Ishikawa (cell line): ENCODE measurements around the gene GATA5.

DNA sequence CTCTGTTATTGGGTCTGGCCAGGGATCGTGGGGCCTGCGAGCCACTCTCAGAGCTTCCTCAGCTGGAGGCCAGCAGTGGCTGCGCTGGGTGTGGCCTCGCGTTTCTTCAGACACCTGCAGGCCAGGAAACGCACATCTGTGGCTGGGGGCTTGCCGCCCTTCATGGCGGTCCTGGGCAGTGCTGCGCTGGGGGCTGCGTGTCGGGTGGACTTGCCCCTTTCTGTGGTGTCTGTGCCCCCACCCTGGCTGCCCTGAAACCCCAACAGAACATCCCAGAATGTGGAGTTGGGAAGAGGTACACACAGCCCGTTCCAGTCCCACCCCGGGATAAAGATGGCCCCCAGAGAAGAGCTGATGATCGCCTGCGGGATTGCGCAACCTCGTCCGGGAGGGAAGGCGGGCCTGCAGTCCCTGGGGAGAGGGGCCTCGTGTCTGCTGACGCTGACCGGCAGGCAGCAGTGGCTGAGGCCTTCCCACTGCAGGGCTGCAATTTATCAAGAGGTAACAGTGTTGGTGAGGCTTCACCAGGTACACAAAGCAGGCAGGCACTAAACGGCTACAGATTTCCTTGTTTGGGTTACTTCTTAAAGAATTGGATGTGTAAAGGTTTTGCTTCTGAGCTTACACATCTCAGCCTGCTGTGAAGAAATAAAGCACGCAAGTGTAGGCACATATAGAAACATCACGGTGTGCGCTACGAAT, 16.8 kb upstream of the MTG2 start:
- RRBS: 92% methylated on average over 10 of the region's 27 CpGs

DNA sequence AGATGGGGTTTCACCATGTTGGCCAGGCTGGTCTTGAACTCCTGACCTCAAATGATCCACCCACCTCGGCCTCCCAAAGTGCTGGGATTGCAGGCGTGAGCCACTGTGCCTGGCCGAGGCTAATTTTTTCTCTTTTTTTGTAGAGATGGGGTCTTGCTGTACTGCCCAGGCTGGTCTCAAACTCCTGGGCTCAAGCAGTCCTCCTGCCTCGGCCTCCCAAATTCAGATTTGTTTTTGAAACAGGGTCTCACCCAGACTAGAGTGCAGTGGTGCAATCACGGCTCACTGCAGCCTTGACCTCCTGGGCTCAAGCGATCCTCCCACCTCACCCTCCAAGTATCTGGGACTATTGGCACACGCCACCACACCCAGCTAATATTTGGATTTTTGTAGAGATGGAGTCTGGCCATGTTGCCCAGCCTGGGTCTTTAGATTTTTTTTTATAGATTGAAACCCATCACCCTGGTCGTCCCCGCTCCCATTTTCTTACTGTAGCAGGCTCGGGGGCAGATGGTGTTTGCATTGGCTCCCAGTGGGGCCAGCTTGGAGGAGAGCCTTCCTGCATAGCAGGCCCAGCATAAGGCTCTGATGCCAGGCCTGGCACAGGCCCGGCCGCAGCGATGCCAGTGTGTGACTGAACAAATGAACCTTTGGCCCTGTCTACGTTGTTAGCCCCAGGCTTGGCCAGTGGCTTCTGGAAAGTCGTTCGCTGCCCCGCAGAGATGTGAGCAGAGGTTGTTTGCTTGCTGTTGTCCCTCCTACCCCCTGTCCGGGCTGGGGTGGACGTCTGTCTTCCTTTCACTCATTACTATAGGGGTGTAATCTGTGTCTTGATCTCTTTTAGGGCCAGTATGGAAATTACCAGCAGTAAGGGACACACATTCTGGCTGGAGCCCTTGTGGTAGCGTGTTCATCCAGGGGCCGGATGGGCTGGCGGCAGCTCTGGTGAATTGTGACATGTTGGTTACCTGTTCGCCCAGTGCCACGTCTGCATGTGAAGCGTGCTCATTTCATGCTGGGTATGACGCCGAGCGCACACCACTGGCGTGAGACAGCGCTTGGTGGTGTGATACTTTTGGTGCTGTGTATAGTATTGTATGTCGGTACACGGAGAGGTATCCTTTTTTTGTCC, 4.1 kb upstream of the MTG2 start:
- RRBS: no CpG with 5 or more reads among the region's 32 CpGs

- RRBS: 40% methylated on average over 3 of the region's 17 CpGs
Observed at GRCh38 chr20:62236673-62237243, 1.6 kb upstream of the OSBPL2 start.

DNA sequence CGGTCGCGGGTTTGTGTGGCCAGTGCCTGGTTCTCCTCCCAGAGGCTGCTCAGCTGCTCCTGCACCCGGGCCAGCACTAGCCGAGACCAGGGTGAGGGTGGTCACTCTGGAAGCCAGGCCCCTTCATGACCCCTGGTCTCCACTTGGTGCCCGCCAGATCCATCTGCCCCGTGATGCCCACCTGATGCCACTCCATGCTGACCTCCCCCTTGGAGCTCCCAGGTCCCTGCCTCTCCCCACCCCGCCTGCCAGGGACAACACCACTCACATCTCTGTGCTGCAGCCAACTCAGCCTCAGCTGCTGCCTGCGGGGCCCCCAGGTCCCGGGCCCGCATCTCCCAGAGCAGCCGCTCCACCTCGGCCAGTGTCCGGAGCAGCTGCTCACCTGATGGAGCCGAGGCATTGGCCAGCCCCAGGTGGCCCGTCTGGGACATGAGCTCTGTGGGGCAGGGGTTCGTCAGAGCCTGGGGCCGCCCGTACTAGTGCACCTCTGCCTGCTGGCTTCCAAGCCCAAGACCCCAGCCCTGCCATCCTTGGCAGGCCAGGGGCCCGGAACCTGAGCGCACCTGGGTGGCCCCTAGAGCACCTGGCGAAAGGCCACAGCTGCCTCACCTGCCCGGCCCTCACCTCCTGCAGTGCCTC, 15.9 kb downstream of the ADRM1 start:
- RRBS: 77% methylated on average over 13 of the region's 23 CpGs

- RRBS: no CpG with 5 or more reads among the region's 33 CpGs
Observed at GRCh38 chr20:62396164-62396927, 9.4 kb downstream of the RPS21 start.

GRCh38 chr20:62412426-62413141, 5.5 kb upstream of the CABLES2 start:
- RRBS: no CpG with 5 or more reads among the region's 20 CpGs

DNA sequence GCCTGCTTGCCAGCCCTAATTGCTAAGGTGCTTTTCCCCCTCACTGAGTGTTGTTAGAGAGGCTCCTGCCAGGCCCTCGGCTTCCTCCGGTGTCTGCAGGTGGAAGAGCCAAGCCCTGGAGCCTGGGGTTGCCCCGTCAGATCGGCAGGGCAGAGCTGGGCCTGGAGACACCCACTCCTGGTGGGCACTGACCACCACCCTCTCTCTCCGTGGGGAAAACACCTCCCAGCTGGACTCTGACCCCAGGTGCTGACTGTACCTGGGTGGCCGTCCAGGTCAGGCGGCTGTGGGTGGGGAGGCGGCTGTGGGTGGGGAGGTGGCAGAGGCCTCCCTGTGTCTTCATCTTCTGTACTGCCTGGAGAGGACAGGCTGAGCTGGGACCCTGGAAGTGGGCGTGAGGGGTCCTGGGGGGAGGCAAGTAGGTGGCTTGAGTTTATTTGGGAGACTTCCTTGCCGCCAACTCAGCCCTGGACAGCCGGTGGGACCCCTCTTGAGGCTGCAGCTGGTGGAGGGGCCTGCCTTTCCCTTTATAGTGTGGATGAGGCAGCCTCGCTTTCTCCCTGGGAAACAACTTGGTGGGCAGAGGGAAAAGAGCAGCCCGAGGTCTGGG, 6.2 kb upstream of the CABLES2 start:
- RRBS: no CpG with 5 or more reads among the region's 13 CpGs

DNA sequence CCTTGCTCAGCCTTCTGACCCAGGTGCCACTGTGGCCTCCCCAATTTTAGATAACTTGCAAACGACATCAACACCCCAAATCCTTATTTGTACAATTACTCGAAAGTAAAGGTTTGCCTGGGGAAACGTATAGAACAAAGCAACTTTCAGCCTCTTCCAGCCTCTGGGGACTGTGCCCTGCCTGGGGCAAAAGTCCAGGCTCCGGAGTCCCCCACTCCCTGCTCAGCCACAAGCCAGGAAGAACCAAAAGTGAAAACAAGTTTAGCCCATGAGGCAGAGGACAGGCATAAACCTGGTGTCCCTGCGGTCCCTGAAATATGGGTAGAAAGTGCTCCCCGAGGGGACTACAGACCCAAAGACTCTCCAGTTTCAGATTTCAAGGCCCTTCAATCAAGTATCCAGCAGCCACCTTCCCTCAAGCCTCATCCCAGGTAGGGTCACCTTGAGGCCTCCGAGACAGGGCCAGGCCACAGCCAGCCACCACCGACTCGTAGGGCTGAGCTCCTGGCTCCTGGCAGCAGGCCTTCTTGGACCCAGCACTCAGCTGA, 3.2 kb downstream of the GATA5 start:
- RRBS: 92% methylated on average over 1 of the region's 9 CpGs

- RRBS: 2% methylated on average over 71 of the region's 98 CpGs
Observed at GRCh38 chr20:62475542-62476372, at the start of gene GATA5. Gene GATA5 (minus strand): TSS chr20:62475995.

GRCh38 chr20:62501714-62502265, 26.0 kb upstream of the GATA5 start:
- RRBS: no CpG with 5 or more reads among the region's 10 CpGs

- RRBS: no CpG with 5 or more reads among the region's 14 CpGs
Observed at GRCh38 chr20:62511352-62512070, 35.7 kb upstream of the GATA5 start.

DNA sequence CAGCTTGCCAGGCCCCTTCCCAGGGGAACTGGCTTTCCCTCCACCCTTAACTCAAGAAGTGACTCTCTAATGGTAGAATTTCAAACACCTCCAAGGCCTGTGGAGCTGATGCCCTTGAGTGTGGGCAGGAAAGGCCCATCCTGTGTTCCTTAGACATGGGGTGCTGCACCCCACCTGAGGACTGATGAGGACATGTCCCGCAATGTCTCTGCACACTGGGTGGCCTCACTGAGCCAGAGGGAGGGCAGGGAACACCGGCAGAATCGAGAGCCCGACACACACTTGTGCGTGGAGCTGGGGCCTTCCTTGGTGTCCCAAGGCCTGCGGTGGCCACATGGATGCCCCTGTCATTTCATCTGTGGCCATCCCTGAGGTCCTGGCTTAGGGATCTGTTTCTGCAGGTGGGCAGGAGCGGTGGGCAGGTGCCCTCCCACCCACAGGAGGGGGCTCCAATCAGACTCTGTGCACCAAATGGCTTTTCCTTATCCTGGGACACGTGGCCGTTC, 82.8 kb upstream of the SLCO4A1 start:
- RRBS: no CpG with 5 or more reads among the region's 9 CpGs

- RRBS: no CpG with 5 or more reads among the region's 10 CpGs
Observed at GRCh38 chr20:62570043-62570396, 72.3 kb upstream of the SLCO4A1 start.

DNA sequence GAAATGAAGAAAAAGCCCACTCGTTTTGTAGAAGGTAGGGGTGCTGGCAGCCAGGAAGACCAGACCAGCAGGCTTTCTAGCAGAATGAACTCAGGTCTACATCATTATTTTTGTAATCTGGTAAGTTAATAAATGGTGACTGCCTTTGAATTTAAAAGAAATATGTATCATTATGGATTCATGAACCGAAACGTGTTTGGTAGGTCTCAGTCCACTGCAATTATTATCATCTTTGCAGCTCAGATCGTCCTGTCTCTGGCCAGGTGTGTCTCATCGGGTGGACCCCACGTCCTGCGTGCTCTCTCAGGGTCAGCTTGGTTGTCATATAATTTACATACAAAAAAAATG, 69.0 kb upstream of the SLCO4A1 start:
- RRBS: no CpG with 5 or more reads among the region's 7 CpGs

- RRBS: no CpG with 5 or more reads among the region's 6 CpGs
Observed at GRCh38 chr20:62605994-62606459, 36.3 kb upstream of the SLCO4A1 start.

- RRBS: no CpG with 5 or more reads among the region's 22 CpGs
Observed at GRCh38 chr20:62638477-62639326, 3.6 kb upstream of the SLCO4A1 start.

DNA sequence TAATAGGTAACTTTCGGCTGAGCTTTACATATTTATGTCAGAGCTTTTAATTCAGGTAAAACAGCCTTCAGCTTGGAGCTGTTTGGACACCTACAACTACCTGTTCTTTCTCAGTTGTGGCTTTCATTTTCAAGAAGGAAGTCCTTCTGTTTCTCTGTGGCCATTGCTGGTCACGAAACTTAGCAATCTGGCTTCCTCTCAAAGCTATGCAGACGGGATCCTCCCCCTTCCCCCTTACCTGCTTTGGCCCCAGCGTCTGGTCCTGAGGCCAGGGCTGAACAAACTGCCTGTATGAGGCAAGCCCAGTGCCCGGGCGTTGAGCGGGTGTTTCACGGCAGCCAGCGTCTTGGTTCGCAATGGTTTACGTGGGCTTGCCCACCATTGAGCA, 9.3 kb downstream of the SLCO4A1 start:
- RRBS: no CpG with 5 or more reads among the region's 11 CpGs

GRCh38 chr20:62800596-62801381, 3.8 kb upstream of the OGFR start:
- RRBS: no CpG with 5 or more reads among the region's 20 CpGs

DNA sequence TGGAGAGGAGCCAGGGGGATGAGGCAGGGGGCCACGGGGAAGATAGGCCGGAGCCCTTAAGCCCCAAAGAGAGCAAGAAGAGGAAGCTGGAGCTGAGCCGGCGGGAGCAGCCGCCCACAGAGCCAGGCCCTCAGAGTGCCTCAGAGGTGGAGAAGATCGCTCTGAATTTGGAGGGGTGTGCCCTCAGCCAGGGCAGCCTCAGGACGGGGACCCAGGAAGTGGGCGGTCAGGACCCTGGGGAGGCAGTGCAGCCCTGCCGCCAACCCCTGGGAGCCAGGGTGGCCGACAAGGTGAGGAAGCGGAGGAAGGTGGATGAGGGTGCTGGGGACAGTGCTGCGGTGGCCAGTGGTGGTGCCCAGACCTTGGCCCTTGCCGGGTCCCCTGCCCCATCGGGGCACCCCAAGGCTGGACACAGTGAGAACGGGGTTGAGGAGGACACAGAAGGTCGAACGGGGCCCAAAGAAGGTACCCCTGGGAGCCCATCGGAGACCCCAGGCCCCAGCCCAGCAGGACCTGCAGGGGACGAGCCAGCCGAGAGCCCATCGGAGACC, 4.1 kb upstream of the COL9A3 start:
- RRBS: no CpG with 5 or more reads among the region's 21 CpGs

DNA sequence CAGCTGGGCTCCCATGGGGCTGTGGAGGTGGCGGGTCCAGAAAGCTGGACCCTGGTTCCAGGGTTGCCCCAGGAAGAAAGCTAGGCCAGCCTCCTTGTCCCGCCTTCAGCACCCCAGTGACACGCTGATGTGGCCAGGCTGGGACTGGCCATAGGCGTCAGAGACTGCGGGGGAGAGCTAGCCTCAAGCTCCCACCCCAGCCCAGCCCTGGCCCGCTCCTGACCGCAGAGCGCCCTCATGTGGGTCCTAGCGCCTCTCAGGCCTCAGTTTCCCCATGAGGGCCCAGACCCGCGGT, 7.7 kb downstream of the COL9A3 start:
- RRBS: no CpG with 5 or more reads among the region's 11 CpGs